Esophagus muscularis mucosa (tissue), 4 donors: ENCODE measurements around a stretch of chr11.

DNA sequence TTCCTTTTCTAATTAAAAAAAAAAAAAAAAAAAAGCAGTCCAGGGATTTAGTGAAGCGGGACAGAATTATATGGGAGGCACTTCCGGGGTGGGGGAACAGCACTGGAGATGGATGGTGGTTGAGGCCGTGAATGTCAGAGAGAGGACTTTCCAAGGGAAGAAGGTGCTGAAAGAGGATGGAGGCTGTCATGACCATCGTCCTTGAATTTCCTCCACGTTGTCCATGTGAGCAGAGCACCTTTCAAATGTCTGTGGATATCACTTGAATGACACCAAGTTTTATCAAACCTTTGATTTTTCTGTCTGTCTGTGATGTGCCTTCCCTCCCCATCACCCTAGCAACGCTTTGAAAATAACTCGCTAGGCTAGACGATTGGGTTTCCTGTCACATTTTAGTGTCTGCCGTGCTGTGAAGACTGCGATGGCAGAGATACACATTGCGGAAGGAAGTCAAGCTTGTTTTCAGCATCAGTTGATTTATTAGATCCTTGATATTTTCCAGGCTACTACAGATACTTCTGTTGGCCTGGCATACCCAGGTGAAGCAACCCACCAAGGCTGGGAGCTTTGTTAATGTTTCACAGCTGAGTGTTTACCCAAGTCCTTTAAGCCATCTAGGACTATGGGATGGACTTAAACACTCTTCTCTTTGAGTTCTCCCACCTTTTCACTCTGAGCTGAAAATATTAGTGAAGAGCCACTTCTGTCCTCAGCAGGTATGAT lies 93.8 kb upstream of the CD44 start:
- PRO-cap = no peak
- RAMPAGE, long total RNA, 4 experiments = no peak in any of the 4 experiments

DNA sequence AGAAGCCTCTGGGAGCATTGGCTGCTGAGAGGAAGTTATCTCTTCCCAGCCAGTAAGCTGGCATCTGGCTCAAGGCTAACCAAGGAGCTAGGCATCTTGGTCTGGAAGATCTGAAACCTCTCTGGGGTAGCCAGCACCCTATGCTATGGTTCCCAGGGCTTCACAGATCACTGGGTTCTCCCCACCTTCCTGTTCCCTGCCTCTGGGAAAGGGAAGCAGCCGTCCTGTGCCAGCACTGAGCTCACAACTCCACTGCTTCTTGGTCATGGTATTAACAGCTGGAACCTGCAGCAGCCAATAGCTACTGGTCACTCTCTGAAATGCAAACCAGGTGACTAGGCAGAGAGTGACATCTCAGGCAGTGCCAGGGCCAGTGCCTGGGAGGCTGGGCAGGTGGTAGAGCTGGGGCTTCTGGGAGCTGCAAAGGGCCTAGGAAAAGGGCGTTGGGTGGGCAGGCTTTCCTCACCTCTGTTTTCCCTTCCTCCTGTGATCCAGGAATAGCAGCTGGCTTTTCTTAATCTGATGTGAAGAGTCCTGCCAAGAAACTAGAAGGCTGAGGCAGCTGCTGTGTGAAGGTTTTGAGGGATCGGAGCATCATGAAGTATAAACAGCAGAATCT lies 22.3 kb upstream of the CD44 start:
- PRO-cap = no peak
- RAMPAGE, long total RNA, 4 experiments = no peak in any of the 4 experiments

DNA sequence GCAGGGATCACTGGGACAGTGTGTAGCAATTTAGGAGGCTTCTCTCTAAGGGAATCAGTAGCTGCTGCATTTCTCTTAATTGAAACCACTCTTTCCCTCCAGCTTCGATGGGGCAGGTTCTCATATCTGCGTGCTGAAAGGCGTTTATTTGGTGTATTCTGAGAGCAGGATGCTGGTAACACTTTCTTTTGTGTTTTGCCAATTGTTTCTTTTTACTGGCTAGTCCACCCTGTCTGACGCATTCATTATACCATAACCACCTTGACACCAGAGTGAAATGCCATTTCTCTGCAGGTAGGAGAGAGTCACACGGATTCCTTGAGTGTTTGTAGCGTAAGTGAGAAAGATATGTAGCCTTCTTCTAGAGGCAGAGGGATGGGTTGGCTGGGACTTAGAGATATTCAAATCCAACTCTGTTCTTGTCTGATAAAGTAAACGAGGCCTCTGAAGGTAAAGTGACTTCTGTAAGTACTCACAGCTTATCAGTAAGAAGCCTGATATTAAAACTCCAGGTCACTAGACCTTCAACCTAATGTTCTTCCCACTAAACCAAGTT lies 21.3 kb downstream of the CD44 start:
- PRO-cap = no peak
- RAMPAGE, long total RNA, 4 experiments = no peak in any of the 4 experiments

- PRO-cap = no peak
- RAMPAGE, long total RNA, 4 experiments = no peak in any of the 4 experiments
Measured at GRCh38 chr11:35170330-35171068, 31.5 kb downstream of the CD44 start.

DNA sequence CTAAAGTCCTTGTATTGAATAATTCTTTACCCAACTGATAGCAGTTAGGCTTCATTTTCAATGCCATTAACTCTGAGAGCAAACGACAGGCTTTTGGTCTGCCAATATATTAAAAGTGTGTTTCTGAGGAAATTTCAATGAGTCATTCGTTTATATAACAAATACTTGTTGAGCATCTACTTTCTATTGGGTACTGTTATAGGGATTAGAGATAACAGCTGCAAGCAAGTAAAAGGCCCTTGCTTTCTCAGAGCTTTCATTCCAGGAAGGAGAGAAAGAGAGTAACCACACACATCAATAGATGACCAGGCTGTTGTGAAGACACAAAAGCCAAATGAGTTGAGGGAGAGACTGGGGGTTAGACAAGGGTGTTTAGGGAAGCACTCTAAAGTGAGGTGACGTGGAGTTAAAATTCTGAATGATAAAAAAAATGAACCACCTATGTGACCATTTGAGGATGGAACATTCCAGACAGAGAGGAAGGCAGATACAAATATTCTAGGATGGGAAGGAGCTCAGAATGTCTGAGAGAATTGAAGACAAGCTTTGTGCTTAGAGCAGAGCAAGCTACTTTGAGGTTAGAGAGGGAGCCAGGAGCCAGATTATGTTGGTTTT lies 35.8 kb downstream of the CD44 start:
- PRO-cap = no peak
- RAMPAGE, long total RNA, 4 experiments = no peak in any of the 4 experiments

GRCh38 chr11:35212429-35212755 lies 73.4 kb downstream of the CD44 start:
- PRO-cap = no peak
- RAMPAGE, long total RNA, 4 experiments = no peak in any of the 4 experiments

GRCh38 chr11:35230922-35231393 lies 92.0 kb downstream of the CD44 start:
- PRO-cap = no peak
- RAMPAGE, long total RNA, 4 experiments = no peak in any of the 4 experiments

DNA sequence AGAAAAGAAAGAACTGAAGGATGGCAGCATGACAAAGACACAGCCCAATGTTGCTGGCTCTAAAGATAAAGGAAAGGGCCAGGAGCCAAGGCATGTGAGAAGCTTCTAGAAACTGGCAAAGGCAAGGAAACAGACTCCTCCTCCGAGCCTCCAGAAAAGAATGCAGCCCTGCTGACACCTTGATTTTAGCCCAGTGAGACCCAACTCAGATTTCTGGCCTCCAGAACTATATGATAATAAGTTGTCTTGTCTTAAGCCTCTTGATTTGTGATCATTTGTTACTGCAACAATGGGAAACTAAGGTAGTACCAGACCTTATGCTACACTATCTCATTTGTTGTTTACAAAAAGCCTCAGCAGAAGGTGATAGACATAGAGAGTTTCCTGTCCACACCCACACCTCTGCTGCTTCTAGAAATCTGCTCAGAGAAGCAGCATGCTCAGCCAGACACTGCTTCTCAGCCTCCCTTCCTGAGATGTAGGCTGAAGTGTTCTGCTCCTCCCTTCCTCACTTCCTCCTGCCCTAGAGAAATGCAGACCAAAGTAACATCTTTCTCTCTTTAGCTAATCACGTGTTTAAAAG lies 88.6 kb downstream of the SLC1A2 start:
- PRO-cap = no peak
- RAMPAGE, long total RNA, 4 experiments = no peak in any of the 4 experiments

- PRO-cap = unidirectional peak, plus-strand start at chr11:35360049
- RAMPAGE, long total RNA, 4 experiments = no peak in any of the 4 experiments
Measured at GRCh38 chr11:35359938-35360620, 59.3 kb downstream of the SLC1A2 start.

DNA sequence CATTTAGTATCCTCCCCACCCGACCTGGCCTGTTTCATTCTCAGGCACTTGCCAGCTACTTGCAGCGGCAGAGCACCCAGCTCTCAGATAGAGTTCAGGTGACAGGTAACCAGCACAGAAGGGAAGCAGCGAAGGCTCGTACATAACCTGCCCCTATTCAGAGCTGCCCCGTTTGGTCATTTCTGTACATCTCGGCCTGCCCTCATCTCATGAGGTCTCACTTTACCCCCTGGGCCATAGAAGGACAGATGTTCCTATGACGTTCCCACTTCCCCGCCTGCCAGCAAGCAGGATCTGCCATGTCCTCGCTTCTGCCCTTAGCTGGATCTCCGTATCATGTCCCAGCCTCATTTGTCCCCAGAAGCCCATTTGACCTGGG lies 981 bp downstream of the PAMR1 start:
- PRO-cap = no peak
- RAMPAGE, long total RNA, 4 experiments = no peak in any of the 4 experiments

- PRO-cap = no peak
- RAMPAGE, long total RNA, 4 experiments = no peak in any of the 4 experiments
Measured at GRCh38 chr11:35529993-35530570, 4.7 kb upstream of the PAMR1 start.

GRCh38 chr11:35662303-35662557 lies 345 bp upstream of the TRIM44 start:
- PRO-cap = no peak
- RAMPAGE, long total RNA, 4 experiments = no peak in any of the 4 experiments

- PRO-cap = no peak
- RAMPAGE, long total RNA, 4 experiments = no peak in any of the 4 experiments
Measured at GRCh38 chr11:35797393-35797929, 134.9 kb downstream of the TRIM44 start.

GRCh38 chr11:35944767-35945342 lies 993 bp downstream of the LDLRAD3 start:
- PRO-cap = unidirectional peak, minus-strand start at chr11:35944961
- RAMPAGE, long total RNA, 4 experiments = no peak in any of the 4 experiments

GRCh38 chr11:35978749-35979233 lies 34.9 kb downstream of the LDLRAD3 start:
- PRO-cap = no peak
- RAMPAGE, long total RNA, 4 experiments = no peak in any of the 4 experiments

GRCh38 chr11:36149510-36150146 lies 139.6 kb downstream of the COMMD9 start:
- PRO-cap = no peak
- RAMPAGE, long total RNA, 4 experiments = no peak in any of the 4 experiments

DNA sequence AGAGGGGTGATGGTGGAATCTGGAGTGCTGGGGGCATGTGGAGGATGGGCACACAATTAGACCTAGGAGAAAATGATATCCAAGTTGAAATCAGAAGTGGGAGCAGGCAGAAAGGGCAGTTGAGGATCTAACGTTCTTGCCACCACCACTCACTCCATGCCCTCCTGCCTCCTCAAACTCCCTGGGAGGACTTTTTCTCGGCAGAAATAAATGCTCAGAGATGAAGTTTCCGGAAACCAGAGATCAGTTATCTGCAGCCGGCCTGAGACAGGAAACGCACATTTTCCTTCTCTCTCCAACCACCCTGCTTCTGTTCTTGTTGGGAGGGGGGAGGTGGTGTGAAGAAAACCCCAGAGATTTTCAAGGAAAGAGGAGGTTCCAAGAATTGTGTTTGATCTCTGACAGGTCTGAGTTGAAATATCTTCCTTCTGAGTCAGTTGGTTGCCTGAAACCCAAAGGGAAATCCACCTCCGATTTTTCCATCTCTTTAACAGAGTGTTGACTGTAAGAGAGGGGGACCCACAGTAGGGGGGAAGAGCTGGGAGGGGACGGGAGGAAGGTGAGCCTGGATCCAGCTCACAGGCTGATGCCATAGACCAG lies 100.9 kb downstream of the TRAF6 start:
- PRO-cap = no peak
- RAMPAGE, long total RNA, 4 experiments = no peak in any of the 4 experiments

GRCh38 chr11:36449958-36450572 lies 60.0 kb downstream of the TRAF6 start:
- PRO-cap = no peak
- RAMPAGE, long total RNA, 4 experiments = no peak in any of the 4 experiments

DNA sequence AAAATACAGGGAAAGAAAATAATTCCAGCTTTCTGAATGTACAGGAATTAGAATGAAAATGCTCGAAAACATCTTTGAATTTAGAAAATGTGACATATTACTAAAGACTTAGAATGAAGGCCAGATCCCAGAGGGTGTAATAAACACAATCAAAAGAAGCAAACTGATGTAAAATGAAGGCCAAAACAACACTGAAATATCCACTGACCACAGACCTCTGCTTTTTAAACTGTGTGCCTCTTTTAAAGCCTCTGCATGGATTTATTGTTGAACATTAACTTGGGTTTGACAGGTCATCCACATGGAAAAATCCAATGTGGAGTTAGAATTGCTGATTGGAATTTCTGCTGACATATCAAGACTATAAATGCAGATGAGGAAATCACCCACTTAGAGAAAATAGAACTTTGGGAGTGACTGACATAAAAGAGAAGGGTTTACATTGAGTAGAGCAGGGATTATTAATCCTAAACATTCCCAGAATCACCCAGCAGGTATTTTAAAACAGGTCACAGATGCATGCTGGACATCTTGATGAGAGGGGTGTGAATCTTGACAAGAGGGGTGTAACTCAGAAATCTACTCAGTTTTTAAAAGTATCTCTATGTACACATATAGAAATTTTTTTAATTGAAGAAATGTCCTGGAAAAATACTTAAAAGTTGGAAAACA lies 853.9 kb upstream of the RAG2 start:
- PRO-cap = no peak
- RAMPAGE, long total RNA, 4 experiments = no peak in any of the 4 experiments

DNA sequence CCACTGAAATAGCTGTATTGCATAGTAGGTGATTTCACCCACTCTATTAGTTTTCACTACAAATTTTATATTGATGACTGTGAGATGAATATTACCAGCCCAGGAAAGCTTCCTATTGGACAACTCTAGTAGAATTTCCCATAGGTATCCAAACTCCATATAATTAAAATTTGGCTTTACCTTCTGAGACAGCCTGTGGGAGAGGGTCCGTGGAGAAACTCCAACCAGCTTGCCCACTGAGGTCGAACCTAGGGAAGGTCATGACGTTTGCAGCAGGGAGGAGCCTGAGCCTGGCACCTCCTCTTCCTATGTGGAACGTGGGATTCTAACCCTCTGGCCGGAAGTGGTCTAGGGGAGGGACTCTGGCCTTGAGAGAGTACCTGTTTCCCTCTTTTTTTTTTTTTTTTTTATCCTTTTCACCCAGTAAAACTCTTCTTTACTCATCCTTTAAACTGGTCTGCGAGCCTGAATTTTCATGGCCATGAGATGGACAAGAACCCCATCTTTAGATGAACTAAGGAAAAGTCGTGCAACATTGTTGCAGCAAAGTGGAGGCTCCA lies 1360.1 kb downstream of the LRRC4C start:
- PRO-cap = no peak
- RAMPAGE, long total RNA, 4 experiments = no peak in any of the 4 experiments